Right ventricle myocardium (tissue), 1 donor: ENCODE measurements around a stretch of chr3.

- PRO-cap, 2 experiments: no peak in any of the 2 experiments
Observed at GRCh38 chr3:120159867-120160655, 65.8 kb upstream of the GSK3B start.

DNA sequence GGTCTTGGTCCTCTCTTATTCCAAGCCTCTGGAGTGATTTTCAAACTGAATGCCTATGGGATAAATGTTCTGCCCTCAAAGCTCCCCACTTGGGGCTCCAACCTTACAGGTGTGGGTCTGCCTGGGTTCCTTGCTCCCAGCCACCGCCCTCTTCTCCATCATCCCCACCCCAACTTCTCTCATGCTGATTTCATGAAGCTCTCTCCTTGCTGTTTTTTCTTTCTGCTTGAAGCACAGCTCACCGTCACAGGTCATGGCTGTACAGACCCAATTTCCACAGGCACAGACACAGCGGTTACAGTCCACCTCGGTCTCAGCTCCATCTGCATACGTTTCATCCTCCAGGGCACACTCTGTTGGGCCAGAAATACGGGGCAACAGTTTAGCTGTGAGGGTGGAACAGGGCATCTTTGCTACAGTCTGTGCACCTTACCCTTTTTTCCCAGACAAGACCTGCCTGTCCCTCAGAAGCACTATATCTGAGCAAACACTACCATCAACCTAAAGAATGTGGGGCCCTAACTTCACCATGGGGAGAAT lies 48.2 kb downstream of the FSTL1 start:
- PRO-cap, 2 experiments: no peak in any of the 2 experiments

DNA sequence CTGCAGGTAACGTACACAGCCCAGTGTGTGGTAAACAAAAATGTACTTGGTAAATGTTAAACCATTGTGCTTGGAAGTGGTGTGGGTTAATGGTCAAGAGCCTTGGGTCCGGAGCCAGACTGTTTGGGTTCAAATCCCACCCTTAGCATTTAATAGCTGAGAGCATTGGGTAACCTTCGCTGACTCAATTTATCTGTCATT lies 1.6 kb downstream of the FSTL1 start:
- PRO-cap, 2 experiments: no peak in any of the 2 experiments

DNA sequence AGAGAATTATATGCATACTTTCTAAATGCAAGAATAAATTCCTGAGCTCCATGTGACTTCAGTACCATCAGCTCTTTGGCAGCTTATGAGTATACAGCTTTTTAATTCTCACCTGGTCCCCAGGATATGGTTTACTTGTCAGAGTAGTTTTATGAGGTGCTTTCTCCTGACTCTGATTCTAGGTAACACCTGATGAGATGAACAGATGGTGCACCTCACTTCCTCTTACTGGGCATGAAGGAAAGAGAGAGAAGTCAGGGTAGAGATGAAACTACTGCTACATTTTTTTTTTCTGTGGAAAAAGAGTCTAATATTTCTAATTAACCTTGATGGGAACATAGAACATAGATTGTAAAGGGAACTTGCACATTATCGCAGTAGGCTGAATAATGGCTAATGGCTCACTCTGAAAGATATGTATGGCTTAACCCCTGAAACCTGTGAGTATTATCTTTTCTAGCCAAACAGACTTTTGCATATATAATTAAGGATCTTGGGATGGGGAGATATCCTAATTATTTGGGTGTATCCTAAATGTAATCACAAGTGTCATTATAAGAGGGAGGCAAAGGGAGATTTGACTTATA lies 2.9 kb downstream of the HGD start:
- PRO-cap, 2 experiments: no peak in any of the 2 experiments

DNA sequence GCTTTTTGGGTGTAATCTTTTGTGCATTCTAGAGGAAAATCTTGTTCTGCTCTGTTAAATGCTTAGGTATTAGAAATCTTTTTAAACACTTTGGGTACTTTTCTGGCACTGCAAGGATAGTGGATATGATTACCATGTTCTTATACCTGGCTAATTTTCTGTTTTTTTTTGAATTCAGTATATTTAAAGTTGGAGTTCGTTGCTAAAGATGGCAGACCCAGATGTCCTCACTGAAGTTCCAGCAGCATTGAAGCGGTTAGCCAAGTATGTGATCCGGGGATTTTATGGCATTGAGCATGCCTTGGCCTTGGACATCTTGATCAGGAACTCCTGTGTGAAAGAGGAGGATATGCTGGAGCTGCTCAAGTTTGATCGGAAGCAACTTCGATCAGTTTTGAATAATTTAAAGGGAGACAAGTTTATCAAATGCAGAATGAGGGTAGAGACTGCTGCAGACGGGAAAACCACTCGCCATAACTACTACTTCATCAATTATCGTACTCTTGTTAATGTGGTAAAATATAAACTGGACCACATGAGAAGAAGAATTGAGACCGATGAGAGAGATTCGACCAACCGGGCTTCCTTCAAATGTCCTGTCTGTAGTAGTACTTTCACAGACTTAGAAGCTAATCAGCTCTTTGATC lies 7.9 kb downstream of the GTF2E1 start:
- PRO-cap, 2 experiments: no peak in any of the 2 experiments

GRCh38 chr3:120816880-120817442 lies 74.4 kb downstream of the GTF2E1 start:
- PRO-cap, 2 experiments: no peak in any of the 2 experiments

DNA sequence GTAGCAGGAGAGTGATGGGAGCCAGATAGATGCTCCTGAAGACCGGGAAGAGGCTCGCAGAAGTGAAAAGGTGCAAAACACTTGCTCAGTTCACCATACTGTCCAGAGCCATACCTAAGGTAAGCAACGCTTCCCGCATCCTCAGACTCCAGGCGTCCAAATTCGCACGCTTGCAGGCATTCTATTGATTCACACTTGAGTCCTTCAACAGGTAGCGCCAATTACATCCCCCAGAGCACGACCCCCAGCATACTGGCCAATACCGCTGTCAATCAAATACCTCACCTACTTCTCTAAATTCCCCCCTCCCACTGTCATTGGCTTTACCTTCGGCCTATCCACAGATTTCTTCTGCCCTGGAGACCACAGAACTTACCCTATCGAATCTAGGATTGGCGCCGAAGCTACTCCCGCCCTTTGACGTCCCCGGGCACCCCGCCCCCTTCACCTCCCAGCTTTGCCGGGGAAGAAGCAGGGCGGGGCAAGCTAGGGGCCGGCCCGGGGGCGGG lies 298 bp upstream of the STXBP5L start:
- PRO-cap, 2 experiments: no peak in any of the 2 experiments

DNA sequence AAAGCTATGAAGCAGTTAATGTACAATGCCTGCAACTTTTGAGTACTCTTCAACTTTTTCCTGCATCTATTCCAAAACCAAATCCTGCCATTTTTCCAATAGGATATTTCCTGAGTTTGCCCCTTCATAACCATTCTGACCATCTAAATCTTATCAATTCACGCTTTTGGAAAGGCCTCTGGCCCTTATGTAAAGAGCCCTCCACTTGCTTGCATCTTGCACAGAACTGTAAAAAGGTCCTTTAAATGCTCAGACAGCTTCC lies 1.1 kb downstream of the GOLGB1 start:
- PRO-cap, 2 experiments: no peak in any of the 2 experiments

DNA sequence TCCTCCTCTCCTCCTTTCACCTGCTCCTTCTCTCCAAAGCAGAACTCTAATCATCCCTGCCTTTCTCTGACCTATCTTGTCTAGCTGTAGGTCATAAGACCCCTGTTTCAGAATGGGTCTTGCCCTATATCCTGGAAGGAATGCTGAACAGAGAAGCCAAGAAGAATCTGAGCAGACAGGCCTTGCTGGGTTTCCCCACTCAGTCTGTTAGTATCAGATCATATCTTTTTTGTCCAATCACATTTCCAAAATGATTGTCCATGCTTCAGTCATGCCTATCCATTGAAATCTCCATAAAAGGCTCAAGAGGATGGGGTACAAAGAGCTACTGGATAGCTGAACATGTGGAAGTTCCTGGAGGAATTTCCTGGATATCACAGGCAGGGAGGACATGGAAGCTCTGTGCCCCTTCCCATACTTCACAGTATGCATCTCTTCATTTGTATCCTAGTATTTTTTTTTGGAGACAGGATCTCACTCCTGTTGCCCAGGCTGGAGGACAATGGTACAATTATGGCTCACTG lies 4.1 kb downstream of the IQCB1 start:
- PRO-cap, 2 experiments: no peak in any of the 2 experiments

DNA sequence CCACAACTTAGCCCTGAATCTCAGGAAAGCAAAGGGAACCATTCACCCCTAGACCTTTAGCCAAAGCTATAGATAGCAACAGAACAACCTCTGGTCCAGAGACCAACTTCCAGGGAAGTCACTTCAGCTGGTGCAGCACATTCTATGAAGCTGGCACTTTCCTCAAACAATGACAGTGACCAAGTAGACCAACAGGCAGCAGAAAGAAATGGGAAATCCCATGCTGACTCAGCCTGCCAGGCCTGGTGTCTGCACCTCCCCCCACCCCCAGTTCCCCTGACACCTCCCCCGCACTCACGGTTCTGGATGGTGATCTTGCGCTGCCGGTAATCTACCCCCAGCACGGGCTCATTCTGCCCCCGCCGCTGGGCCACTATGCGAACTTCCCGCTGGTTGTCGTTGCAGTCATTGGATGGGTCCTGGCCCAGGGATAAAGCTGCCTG lies 17.1 kb downstream of the ILDR1 start:
- PRO-cap, 2 experiments: no peak in any of the 2 experiments

DNA sequence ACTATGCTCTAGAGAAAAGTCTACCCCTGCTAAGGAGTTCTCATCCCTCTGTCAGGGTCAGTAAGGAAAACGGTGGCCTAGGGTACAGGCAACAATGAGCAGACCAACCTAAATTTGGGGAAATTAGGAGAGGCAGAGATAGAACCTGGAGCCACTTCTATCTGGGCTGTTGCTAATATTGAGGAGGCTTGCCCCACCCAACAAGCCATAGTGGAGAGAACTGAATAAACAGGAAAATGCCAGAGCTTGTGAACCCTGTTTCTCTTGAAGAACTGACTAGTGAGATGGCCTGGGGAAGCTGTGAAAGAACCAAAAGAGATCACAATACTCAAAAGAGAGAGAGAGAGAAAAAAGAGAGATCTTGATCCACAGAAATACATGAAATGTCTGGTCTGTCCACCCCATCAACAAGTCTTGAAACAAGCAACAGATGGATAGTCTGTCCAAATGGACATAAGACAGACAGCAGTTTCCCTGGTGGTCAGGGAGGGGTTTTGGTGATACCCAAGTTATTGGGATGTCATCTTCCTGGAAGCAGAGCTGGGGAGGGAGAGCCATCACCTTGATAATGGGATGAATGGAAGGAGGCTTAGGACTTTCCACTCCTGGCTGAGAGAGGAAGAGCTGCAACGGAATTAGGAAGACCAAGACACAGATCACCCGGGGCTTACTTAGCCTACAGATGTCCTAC lies 63.3 kb upstream of the CASR start:
- PRO-cap, 2 experiments: no peak in any of the 2 experiments

GRCh38 chr3:122314507-122315012 lies 10.5 kb upstream of the CSTA start:
- PRO-cap, 2 experiments: no peak in any of the 2 experiments

- PRO-cap, 2 experiments: no peak in any of the 2 experiments
Observed at GRCh38 chr3:122714334-122714782, 33.7 kb downstream of the PARP14 start.

DNA sequence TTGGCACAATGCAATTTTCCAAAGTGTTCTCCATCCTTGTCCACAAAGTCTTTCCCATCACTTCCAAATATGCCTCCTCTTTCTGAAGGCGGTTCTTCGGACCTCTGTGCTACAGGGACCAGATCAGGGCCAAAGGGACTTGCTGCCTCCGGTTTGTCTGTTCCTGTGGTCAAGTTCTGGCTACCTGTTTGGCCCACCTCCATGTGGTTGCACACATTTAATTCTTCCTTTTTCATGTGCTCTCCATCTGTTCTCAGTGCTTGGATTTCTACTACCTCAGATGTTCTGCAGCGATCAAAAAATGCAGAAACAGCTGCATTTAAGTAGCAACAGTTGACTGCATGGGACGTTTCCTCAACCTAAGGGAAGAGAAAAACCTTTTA lies 53.1 kb downstream of the HSPBAP1 start:
- PRO-cap, 2 experiments: no peak in any of the 2 experiments

- PRO-cap, 2 experiments: no peak in any of the 2 experiments
Observed at GRCh38 chr3:122799924-122800916, 5.4 kb downstream of the SLC49A4 start.

- PRO-cap, 2 experiments: no peak in any of the 2 experiments
Observed at GRCh38 chr3:122889815-122890594, 95.1 kb downstream of the SLC49A4 start.

DNA sequence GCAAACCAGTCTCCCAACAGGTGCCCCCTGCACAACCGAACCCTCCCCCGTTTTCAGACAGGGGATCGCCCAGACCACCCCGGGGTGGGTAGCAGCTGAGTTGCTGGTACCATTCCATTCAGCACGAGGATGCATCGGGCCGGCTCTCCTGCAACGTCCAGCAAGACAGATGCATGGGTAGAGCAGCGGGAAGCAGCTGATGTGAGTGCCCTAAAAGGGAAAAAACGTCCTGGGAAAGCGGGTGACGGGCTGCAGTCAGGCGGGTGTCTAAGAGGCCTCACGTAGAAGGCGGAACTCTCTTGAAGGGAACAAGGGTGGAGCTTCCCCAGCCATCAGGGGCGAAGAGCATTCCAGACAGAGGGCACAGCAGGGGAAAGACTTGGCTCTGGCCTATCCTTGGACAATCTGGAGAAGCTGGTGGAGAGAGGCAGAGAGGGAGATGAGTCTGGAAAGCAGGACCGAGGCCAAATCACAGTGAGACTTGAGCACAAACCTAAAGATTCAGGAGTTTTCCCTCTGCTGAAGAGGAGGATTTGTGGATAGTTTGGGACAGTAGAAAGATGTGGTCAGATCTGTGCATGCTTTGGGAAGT lies 70.8 kb downstream of the SEMA5B start:
- PRO-cap, 2 experiments: peak in 2 of 2 experiments; most common plus-strand start position 348 of the sequence (in 2); most common minus-strand start position 269 of the sequence (in 1)

- PRO-cap, 2 experiments: peak in 2 of 2 experiments; most common plus-strand start chr3:122974209 (in 2); most common minus-strand start chr3:122974043 (in 2)
Observed at GRCh38 chr3:122973864-122974314, 53.7 kb downstream of the SEMA5B start.

DNA sequence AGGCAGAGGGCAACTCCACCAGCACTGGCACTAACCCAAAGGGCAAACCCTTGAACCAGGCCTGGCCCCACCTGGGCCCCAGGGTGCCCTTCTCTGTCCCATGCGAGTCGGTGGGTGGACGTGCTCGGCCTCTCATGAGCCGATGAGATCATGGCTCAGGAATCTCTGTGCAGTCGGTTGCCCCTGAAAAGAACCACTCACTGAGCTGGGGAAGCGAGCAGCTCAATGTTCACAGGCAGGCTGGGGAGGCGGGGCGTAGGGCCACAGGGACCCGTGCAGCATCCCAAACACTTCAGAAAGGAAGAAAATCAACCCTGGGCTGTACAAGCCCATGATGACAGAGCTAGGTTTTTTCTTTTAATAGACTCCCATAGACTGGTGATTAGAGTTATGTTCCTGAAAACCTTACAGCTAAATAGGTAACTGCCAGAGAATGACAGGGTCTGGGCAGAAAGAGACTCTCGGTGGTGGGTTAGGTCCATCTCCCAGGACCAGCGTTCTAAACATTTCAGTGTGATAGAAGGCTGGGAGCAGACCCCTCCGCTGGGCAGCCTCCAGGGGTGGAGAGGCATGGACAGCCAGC lies 49.3 kb downstream of the SEMA5B start:
- PRO-cap, 2 experiments: no peak in any of the 2 experiments

- PRO-cap, 2 experiments: no peak in any of the 2 experiments
Observed at GRCh38 chr3:123028361-123028921, 878 bp upstream of the SEMA5B start.